Tongue (tissue), 2 donors: ENCODE data around the genes CROCC and PADI1.

DNA sequence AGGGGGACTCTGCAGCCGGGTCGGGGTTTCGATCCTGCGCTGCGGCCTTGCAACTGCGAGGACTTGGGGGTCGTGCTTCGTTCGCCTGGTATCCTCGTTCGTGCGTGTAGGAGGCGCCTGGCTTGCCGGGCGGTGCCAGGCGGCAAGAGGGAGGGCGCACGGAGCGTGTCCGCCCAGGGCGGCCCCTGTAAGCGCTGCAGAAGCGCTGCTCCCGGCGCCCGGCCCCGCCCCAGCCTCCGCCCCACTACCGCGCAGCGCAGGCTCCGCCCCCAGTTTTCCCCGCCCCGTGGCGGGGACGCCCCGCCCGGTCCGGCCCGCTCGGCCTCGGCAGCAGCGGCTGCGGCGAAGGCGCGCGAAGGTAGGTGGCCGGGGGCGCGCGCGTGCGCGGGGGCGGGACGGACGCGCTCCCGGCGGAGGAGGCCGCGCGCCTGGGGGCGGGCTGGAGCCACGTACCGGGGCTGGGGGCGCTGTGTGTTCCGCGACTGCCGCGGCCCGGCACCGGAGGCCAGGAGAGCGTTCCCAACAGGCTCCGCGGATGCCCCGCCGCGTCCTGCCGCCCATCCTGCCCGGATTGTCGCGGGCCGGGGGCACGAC is 7.9 kb upstream of the CROCC start:
- RAMPAGE, long total RNA, result no peak

GRCh38 chr1:16921479-16922042 is at the start of gene CROCC:
TSS of gene CROCC (plus strand) at chr1:16921931.
- RAMPAGE, long total RNA, result no peak

GRCh38 chr1:16929671-16930396 is 8.1 kb downstream of the CROCC start:
- RAMPAGE, long total RNA, result no peak

GRCh38 chr1:17141816-17142256 is 22.6 kb upstream of the PADI2 start:
- RAMPAGE, long total RNA, result no peak

- RAMPAGE, long total RNA, result start-site peak on the plus strand at chr1:17205125-17205167, 16 and 12 reads in 2 replicates
These were observed at the start of gene PADI1 for GRCh38 chr1:17204934-17205377. TSS of gene PADI1 (plus strand) at chr1:17205128.

GRCh38 chr1:17406938-17407744 is 32.3 kb downstream of the RCC2 start:
- RAMPAGE, long total RNA, result no peak

DNA sequence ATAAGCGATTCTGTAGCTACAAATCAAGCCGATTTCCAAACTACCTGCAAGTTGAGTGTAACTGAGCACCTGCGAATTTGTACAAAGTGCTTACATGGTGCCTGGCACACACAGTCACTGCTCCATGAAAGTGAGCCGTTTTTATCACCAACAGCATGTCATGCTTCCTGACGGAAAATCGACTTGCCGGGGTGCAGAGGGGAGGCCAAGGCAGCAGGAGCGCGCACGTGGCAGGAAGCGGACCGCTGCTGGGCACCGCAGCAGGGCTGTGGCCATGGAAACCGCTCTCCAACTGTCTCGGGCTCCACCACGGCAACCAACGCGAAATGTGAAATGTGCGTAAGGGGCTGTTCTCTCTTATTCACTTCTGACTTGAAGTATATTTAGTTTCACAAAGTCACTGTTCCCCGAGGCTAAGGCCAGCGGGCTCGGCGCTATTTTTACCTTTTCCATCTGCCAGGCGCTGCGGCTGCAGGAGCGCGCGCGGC is 19.9 kb downstream of the RCC2 start:
- RAMPAGE, long total RNA, result no peak

DNA sequence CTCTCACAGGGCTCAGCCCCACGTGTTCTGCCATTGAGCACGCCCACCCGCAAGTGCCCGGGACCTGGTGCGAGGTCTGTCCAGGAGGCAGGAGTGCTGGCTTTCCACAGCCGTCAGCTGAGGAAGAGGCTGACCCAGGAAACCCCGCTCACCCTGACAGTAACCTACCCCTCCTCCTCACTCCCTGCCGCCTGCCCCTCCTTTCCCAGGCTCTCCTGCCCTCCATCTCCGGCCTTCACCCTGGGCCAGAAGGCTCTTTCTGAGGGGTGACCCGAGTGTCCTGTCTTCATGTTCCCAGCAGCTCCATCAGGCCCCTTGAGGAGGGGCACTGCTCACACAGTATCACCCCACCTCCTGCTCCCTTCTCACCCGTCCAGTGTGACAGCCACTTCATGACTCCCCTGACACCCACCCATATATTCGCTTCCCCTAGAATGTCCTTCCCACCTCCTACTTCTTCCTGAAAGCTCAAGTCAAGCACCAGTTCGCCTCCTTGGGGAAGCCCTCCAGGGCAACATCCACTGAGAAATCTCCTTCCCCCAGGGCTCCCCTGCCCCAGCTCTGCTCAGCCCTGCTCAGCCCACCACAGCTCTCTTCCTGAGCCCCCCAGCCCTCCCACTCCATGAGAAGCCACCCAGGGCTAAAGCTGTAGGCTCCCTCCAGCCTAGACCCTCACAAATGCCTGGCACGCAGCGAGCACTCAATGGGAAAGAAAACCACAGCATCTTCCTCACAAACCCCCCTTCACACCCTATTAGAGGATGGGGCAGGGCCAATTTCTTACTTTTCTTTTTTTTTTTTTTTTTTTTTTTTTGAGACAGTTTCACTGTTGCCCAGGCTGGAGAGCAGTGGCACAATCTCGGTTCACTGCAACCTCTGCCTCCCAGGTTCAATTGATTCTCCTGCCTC is 13.3 kb downstream of the RCC2 start:
- RAMPAGE, long total RNA, result no peak

GRCh38 chr1:17433946-17435244 is 5.1 kb downstream of the RCC2 start:
- RAMPAGE, long total RNA, result no peak

GRCh38 chr1:17512974-17513714 is 26.4 kb upstream of the ARHGEF10L start:
- RAMPAGE, long total RNA, result no peak

- RAMPAGE, long total RNA, result no peak
These were observed 36.6 kb downstream of the ARHGEF10L start for GRCh38 chr1:17576008-17576610.

- RAMPAGE, long total RNA, result no peak
These were observed 78.2 kb downstream of the ARHGEF10L start for GRCh38 chr1:17617710-17618145.

GRCh38 chr1:17618146-17619240 is 79.0 kb downstream of the ARHGEF10L start:
- RAMPAGE, long total RNA, result start-site peak on the plus strand at chr1:17618345-17618412, 40 and 21 reads in 2 replicates

DNA sequence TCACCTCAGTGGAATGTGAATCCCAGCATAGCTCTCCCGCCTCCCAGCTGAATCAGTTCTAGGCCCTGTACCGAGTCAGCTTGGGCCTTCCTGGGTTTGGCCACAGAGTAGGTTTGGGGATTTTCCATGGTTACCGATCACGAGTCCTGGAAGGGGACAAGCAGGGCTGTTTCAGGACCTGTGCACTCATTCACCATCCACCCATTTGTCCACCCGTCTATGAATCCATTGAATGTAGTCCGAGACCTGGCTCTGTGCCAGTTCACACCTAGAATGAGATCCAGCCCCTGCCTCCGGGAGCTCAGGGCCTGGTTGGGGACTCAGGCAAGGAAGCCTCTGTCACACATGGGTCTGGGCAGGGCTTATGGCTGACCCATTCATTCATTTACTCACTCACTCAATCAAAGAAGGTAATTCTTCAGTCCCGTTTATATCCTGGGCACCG is 94.2 kb downstream of the ARHGEF10L start:
- RAMPAGE, long total RNA, result no peak

GRCh38 chr1:17790260-17790812 is 35.2 kb downstream of the ACTL8 start:
- RAMPAGE, long total RNA, result no peak

- RAMPAGE, long total RNA, result no peak
These were observed 80.0 kb upstream of the IGSF21 start for GRCh38 chr1:18027621-18027939.

DNA sequence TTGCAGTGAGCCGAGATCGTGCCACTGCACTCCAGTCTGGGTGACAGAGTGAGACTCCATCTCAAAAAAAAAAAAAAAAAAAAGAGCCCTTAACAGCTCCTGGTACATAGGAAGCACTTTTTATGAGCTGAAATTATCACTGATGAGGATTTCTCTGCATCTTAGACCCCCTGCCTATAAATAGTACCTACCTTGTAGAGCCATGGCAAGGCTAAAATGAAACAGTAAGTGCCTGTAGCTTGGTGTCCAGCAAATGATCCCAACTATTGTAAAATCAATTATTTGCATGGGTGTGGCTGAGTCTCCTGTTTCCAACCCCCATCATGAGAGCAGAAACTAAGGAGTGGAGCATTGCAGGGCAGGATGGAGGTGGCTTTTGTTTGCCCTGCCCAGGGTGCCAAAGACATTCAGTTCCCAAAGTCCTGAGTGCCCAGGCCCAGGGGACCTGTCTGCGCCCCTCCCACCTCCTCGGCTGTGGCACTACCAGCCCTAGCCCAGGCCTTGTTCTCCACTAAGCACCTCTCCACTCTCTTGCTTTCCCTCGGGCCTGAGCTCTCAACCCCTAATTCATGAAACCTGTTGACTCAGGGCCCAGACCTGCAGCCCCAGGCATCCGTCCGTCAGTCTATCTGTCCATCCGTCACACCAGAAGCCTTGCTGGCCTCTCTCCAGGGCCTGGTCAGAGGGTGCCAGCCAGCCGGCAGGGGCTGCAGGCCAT is 39.5 kb downstream of the PAX7 start:
- RAMPAGE, long total RNA, result no peak

- RAMPAGE, long total RNA, result no peak
These were observed 15.9 kb upstream of the ALDH4A1 start for GRCh38 chr1:18918152-18918724.

DNA sequence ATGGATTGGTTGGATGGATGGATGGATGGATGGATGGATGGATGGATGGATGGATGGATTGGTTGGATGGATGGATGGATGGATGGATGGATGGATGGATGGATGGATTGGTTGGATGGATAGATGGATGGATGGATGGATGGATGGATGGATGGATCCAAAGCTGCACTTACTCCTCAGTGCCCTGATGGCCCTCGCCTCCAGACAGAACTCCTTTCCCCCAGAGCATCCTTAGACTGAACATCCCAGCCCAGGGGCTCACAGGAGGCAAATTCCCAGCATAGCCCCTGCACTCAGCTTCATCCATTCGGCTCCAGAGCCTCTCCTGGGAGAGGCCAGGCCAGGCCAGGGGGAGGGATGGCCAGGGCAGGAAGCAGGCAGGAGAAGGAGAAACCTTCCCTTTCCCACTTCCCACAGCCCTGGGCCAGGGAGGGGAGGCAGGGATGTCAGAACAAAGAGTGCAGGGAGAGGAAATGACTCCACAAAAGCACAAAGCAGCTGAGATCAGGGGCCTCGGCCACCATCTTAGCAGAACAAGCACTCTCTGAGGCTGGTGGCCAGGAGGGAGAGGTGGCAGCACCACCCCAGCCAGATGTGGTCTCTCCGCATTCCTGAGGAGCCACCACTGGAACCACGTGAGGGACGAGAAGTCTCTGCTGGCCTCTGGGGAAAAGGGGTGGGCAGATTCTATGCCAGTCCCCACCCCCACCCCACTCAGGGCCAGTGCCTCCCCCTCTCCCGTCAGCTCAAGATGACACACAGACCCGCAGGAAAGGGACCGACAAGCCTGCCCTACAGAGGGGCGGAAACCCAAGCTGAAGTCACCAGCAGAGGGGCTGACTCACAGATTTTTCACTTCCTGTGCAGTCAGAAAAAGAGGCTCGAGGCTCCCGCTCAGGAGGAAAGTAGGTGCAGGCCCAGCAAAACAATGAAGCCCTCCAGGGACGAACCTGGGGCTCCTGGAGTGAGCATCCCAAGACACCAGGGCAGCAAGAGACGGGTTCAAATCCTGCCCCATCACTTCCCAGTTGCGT is 24.0 kb upstream of the ALDH4A1 start:
- RAMPAGE, long total RNA, result no peak

DNA sequence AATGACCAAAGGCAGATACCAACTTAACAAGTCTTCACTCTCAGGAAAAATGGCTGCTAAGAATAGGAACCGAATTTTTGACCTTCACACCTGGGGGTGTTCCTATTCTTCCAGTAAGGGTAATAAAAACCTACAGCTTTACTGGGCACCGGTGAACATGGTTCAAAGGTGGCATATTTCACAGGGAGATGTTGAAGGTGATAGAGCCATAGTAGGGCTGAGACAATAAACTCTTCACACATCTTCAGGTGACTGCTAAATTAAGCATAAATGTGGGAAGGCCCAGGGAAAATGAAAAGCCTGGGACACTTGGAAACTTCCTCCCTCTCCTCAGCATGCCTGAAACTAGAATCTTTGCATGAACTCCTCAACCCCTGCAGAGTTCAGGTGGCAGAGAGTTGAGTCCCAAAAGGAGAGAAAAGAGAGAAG is 65.4 kb upstream of the IFFO2 start:
- RAMPAGE, long total RNA, result no peak